Fibroblast of villous mesenchyme (primary cell): ENCODE measurements around the genes ASS1 and QRFP.

DNA sequence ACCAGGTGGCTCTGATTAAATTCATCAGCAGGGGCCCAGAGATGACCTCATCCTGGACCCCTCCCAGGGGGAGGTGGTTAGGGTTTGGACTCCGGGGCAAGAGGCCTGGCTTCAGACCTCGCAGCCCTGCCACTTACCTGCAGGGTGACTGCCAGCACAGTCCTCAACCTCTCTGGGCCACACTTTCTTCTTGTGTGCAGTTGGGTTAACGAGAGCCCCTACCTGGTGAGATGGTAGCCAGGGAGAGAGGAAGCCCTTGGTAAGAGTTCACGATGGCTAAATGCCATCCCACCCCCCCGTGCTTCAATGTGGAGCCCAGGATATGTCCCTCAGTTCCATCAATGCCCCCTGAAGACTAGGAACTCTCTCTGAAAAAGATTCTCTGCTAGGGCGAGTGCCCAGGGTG lies 23.8 kb downstream of the HMCN2 start:
- CAGE, long polyA plus RNA, result no peak

DNA sequence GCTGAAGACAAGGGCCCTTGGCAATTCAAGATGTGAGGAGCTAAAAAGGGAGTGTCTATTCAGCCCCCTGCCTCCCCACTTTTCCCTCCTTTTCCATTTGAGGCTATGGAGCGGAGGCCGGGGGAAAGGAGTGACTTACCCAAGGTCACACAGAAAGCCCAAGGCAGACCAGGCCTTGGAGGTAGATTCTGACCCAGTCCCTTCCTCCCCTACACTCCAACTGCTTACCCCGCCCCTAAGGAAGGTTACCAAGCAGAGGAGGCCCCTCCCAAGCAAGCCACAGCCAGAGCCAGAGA lies 6.5 kb upstream of the ASS1 start:
- CAGE, long polyA plus RNA, result no peak

DNA sequence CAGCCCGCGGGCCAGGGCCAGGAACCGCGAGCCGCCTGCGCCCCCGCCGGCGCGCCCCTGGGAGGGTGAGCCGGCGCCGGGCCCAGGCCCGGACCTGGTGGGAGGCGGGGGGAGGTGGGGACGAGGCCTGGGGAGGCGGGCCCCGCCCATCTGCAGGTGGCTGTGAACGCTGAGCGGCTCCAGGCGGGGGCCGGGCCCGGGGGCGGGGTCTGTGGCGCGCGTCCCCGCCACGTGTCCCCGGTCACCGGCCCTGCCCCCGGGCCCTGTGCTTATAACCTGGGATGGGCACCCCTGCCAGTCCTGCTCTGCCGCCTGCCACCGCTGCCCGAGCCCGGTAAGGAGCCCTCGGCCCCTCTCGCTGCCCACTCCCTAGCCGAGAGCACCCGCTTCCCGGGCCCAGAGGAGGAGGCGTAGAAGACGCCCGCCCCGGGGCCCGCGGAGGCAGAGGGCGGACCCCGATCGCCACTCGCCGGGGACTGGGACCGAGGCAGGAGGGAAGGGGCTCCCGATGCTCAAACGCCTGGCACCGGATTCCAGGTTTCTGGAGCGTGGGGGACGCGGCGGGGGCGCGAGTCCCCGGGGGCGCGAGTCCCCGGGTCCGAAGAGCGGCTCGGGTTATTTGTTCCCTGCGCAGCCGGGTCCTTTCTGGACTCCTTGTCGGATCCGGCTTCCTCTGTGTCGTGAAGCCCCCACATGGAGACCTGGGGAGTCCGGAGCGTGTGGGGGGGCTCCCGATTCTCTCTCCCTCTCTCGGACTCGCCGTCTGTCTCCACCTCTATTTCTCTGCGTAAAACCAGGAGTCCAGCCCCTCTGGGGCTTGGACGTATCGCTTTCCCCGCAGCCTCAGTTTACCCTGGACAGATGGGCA lies at the start of gene ASS1:
Gene ASS1 (plus strand): TSS at position 300 of the 868 bp plus-strand sequence.
- CAGE, long polyA plus RNA, result start-site peak on the plus strand centred at position 269 of the sequence, 70 bp wide, 8,004 and 3,697 reads in 2 replicates

DNA sequence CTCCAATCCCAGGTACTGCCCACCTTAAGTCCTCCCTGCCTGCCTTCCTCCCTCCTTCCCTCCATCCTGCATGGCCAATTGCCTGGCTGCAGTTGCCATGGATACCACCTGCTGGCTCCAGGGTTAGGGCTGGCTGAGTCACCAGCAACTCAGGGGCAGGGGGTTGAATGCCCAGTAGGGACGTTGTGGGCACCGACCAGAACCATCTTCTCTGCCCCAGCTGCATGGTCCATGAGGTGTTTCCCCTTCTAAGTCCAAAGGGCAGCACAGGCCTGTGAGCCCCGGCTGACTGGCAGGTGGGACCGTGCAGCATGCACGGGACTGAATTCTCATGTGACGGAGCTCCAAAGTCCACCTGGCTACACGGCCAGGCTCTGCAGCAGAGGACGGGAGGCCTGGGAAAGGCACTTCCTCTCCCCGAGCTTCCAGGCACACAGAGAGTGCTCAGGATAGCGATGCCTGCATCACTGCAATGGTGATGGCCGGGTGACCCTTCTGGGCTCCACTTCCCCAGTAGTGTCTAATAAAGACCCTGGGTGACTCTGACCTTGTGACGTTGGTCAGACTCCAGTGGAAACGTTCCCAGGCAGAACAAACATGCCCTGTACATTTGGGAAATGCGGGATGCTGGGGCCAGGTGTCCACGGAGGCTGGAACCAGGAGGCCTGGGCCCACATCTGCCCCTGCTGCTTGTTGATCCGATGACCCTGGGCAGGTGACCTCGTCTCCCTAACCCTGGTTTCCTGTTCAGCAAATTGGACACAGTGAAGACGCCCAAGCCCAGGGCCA lies 5.8 kb downstream of the ASS1 start:
- CAGE, long polyA plus RNA, result no peak

DNA sequence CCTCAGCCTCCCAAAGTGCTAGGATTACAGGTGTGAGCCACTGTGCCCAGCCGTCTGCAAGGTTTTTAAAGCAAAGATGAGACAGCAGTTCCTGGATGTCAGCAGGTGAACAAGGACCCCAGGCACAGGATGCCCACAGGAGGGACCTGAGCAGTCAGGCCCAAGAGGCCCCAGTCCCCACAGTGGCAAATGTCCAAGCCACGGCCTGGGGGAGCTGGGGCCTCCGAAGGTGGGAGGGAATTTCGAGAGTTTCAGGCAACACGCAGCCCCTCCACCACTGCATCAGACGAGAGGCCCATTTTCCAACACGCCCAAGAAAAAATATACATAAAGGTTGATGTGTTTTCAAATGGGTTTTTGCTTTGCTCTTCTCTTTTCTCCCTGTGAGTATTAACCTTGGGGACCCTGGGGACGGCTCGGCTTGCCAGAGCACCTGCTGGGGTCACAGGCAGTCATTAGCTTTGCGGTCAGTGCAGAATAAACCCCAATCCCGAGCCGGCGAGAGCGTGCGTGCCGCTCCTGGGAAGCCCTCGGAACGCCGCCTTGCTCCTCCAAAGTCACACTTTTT lies 31.3 kb downstream of the ASS1 start:
- CAGE, long polyA plus RNA, result no peak

- CAGE, long polyA plus RNA, result no peak
Observed at GRCh38 chr9:130617704-130618140, 38.3 kb downstream of the FUBP3 start.

DNA sequence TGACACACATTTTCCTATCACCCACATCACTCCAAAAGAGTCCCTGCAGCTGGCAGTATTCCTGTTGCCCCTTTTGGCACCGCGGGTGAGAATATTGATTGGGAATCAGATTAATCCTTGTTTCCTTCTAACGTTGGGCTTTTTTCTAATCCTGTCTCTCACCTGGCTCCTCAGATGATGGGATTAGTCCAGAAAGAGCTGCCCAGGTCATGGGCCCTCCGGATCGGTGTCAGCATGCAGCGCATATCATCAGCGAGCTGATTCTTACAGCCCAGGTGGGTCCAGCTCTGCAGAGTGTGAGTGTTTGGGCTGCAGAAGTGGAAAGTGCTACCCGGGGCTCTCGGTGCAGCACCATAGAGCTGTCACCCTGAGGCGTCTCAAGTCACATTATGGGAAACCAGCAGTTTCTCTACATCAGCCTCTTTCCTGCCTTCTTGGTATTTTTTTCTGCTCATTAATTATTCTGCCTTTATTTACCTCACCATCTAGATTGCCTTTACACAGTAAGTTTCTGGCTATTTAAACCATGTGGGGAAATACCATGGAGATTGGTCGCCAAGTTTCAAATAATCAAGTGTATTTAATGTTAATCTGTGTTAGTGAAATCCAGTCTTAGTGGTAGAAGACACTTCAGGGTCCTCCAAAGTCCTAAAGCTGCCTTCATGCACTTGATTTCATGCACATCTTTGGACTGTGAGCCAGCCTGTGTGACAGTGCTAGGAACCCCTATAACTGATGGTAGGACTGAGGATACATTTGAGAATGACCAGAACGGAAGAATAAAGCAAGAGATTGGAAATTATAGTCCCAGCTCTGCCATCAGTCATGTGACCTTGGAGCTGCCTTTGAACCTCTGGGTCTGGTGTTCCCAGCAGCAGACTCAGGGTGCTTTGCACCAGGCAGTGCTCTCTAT lies 40.7 kb upstream of the PRDM12 start:
- CAGE, long polyA plus RNA, result no peak

DNA sequence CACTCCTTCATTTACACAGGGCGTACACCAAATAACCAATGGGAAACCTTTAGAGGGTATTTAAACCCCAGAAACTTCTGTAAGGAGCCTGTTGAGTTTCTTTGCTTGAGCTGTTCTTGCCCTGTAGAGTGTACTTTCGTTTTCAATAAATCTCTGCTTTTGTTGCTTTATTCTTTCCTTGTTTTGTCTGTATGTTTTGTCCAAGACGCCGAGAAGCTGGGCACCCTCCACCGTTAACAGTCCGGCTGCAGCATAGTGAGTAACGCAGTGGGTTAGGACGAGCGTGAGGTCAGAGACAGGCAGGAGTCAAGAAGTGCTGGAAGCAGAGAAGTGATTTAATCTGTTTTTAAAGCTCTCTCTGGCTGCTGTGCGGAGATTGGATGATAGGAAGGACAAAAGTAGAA lies 3.4 kb upstream of the EXOSC2 start:
- CAGE, long polyA plus RNA, result no peak

GRCh38 chr9:130719522-130719990 lies 26.0 kb downstream of the EXOSC2 start:
- CAGE, long polyA plus RNA, result no peak

- CAGE, long polyA plus RNA, result no peak
Observed at GRCh38 chr9:130765302-130766454, 69.4 kb upstream of the ABL1 start.

- CAGE, long polyA plus RNA, result no peak
Observed at GRCh38 chr9:130778877-130779381, 56.1 kb upstream of the ABL1 start.

DNA sequence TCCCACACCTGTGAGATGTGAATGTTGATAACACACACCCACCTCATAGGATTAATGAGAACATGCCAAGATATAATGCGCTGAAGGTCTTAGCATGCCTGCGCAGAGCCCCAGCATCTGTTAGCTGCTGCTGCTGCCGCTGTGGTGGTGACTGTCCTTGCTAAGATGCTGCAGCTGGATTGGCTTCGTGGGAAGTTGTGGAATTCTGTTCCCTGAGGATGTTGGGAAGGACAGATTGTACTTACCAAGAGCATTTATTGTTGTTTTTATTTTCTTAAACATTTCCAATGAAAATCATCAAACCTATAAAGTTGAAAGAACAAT lies 52.5 kb upstream of the ABL1 start:
- CAGE, long polyA plus RNA, result no peak

GRCh38 chr9:130858036-130859107 lies 23.3 kb downstream of the ABL1 start:
- CAGE, long polyA plus RNA, result no peak

GRCh38 chr9:130885276-130886432 lies 11.0 kb downstream of the QRFP start:
- CAGE, long polyA plus RNA, result no peak

- CAGE, long polyA plus RNA, result no peak
Observed at GRCh38 chr9:130894999-130896328, 1.1 kb downstream of the QRFP start.

- CAGE, long polyA plus RNA, result no peak
Observed at GRCh38 chr9:130896738-130897201, at the start of gene QRFP. Gene QRFP, minus strand, starts transcription at chr9:130896812.

- CAGE, long polyA plus RNA, result no peak
Observed at GRCh38 chr9:131045296-131045798, 36.4 kb downstream of the LAMC3 start.

DNA sequence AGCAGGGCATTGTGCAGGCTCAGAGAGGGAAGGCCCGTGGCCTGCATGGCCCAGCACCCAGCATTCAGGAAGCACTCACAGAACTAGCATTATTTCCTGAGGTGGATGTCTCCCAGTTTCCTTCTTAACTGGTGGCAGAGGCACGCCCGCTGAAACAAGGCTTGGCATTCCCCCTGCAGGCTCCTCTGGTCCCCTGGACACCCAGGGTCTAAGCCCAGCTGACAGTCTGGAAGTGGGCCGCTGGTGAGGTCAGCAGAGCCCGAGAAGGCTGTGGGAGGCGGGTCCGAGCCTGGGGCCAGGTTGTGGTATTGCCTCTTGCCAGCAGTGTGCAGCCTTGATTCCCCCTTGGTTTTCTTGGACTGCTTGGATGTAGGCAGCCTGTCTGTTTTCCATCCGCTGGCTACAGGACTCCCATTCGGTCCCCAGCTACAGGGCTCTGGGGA lies 1.5 kb downstream of the AIF1L start:
- CAGE, long polyA plus RNA, result no peak

DNA sequence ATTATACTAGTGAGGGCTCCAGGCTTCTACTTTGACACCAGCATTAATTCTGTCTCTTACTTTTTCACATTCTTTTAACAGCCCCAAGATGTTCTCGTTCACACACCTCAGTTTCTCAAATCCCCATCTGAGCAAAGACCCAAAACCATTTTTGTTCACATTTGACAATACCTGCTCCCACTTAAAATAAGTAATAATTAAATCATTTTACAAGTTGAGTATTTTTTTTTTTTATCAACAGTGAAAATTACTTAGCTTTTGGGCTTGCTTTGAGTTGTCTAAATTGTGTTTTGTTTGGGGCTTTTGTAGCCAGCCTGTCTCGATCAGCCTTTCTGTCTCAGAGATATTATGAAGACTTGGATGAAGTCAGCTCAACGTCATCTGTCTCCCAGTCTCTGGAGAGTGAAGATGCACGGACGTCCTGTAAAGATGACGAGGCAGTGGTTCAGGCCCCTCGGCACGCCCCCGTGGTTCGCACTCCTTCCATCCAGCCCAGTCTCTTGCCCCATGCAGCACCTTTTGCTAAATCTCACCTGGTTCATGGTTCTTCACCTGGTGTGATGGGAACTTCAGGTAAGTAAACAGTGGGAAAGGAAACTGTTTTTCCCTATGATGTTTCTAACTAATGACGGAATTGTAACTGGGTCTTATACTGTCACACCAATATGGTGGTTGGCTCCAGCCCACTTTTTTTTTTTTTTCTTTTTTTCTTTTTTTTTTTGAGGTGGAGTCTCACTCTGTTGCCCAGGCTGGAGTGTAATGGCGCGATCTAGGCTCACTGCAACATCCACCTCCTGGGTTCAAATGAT lies 48.6 kb downstream of the NUP214 start:
- CAGE, long polyA plus RNA, result no peak

DNA sequence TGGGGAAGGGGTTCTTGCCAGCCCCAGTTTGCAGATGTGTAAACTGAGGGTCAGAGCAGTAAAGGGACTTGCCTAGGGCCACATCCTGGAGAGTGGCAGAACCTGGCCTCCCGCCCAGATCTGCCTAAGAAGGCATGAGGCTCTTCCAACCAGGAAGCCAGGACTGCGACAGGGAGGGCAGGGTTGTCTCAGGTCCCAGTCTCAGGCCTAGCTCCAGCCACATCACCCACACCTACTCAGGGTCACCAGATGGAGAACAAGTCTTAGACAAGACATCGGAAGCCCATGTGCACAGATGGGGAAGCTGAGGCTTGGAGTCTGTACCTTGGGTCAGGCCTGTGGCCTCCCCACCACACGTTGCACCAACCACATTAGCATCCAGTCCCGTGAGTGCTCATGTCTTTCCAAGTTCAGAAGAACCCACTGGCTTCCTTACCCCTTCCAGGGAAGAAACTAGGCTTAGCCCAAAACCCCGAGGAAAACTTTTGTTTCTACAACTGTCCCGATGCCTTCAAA lies 2.4 kb downstream of the FAM78A start:
- CAGE, long polyA plus RNA, result no peak